H4 (cell line): ENCODE results near the genes SLC9A7, RBM10 and ZNF41.

DNA sequence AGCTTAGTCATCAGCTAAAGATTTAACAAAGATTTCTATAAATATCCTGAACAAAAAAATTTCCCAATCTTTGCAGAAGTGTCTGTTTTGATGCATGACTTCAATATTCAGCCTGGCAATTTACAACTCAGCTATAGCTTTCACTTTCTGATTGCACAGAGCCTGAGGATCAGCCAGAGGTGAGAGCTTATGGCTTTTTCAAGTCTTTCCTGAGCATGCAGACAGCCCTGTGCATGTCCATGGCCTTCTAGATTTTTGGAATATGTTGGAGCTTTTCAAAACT lies 322.0 kb upstream of the KRBOX4 start:
- RAMPAGE, long total RNA = no peak

DNA sequence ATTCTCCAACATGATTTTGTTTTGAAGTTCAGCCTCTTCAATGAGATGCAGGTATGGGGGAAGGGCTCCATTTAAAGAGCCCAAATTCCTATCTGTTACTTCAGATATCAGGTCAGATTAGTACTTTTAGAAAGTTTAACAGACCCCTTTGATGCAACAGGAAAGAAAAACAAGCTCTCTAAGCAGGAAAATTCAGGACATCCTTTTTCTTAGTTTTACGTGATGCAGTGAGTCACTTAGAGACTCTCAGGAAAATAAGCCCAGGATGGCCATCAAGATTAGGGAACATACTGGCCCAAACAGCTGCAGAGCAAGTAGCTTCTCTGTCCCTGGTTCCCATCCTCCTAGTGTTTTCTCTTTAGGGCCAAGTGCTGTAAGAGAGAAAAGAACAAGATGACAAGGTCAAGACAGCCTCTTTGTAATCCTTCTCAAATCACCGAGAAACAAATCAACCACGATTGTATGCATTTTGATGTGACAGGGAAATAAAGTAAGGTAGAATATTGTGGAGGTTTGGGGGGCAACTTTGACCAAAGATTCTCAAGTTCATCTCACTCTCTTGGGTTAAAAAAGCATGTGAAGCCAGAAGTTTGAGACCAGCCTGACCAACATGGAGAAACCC lies 120.9 kb upstream of the KRBOX4 start:
- RAMPAGE, long total RNA = no peak

- RAMPAGE, long total RNA = no peak
Measured at GRCh38 chrX:46326855-46327279, 120.2 kb upstream of the KRBOX4 start.

DNA sequence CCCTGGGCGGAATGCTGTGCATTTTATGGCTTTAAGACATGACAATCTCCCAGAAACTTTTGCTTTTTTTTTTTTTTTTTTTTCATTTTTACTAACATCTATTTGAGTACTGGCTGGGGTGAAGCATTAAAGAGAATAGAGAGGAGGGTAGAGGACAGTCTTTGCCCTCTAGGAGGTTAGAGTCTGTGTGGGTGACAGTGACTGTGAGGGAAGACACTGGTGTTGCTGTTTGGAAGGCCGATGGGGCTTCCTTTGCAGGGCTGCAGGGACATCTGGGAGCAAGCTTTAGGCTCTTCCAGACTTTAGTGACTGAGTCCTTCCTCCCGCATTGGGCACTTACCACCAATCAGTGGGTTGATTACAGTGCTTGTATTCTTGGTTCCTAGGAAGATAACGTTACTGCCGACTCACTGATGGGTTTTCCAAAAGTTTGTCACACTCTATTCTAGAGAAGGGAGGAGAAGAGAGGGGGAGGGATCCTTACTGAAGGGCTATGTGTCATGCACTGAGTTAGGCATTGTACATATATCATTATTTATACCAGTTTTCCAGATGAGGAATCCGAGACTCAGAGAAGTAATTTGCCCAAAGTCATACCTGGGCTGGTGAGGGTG lies 3.6 kb downstream of the CHST7 start:
- RAMPAGE, long total RNA = no peak

DNA sequence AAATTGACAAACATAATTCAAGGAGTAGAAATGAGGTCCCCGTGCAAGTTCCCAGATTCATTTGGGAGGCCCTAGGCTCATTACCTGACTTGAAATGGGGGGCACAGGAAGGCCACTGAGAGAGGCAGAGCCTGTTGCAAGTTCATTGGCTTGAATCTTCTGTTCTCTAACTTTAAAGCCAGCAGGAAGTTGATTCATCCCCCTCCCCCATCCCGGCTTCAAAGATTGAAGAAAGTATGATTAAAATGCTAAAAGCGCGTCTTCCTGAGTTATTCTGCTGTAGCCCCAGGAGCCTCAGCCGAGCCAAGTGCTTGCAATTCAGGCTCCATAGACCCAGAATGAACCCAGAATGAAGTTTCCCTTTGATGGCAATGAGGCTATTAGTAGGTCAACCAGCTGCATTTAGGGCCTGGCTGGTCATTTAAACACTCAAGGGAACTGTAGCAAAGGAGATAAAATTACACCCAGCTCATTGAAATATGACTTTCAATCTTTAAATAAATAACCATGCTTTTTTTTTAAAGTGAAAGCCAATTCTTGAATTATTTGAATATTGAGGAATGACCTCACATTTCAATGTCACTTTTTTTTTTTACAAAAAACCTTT lies 14.8 kb downstream of the CHST7 start:
- RAMPAGE, long total RNA = no peak

- RAMPAGE, long total RNA = no peak
Measured at GRCh38 chrX:46597658-46598187, 24.2 kb downstream of the CHST7 start.

- RAMPAGE, long total RNA = no peak
Measured at GRCh38 chrX:46600089-46600565, 26.6 kb downstream of the CHST7 start.

DNA sequence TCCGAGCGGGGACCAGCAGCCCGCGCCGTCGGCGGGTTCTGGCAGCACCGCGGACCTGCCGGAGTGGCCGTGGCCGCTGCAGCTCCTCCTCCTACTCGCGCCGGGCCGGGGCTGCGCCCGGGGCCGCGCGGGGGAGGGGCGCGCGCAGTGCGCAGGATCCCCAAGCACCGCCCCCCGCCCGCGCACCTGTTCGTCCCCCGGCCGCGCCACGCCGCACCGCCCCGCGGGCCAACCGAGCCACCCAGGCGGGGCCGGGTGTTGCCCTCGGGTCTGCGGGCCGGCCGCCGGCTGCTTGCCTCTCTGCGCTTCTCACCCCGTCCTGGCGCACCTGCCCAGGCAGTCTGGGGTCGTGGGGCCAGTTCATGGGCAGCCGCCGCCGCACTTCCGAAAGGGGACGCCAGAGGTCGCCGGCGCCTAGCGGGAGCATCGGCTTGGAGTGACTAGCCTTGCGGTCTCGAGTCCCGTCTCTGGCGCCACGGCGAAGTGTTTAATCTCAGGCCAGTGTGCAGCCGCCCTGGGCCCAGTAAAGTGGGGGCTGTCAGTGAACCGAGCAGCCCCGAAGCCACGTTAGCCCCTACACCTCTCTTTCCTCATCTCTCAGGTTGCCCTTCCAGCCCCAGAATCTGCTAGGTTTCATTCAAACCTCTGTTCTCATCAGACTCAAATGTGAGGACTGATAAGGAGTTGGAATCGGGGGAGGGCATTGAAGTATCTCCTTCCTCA lies at the start of gene SLC9A7:
Gene SLC9A7, minus strand, starts transcription at position 65 of the 723 bp plus-strand sequence.
- RAMPAGE, long total RNA = no peak

GRCh38 chrX:46918274-46918966 lies 6.2 kb downstream of the JADE3 start:
- RAMPAGE, long total RNA = no peak

DNA sequence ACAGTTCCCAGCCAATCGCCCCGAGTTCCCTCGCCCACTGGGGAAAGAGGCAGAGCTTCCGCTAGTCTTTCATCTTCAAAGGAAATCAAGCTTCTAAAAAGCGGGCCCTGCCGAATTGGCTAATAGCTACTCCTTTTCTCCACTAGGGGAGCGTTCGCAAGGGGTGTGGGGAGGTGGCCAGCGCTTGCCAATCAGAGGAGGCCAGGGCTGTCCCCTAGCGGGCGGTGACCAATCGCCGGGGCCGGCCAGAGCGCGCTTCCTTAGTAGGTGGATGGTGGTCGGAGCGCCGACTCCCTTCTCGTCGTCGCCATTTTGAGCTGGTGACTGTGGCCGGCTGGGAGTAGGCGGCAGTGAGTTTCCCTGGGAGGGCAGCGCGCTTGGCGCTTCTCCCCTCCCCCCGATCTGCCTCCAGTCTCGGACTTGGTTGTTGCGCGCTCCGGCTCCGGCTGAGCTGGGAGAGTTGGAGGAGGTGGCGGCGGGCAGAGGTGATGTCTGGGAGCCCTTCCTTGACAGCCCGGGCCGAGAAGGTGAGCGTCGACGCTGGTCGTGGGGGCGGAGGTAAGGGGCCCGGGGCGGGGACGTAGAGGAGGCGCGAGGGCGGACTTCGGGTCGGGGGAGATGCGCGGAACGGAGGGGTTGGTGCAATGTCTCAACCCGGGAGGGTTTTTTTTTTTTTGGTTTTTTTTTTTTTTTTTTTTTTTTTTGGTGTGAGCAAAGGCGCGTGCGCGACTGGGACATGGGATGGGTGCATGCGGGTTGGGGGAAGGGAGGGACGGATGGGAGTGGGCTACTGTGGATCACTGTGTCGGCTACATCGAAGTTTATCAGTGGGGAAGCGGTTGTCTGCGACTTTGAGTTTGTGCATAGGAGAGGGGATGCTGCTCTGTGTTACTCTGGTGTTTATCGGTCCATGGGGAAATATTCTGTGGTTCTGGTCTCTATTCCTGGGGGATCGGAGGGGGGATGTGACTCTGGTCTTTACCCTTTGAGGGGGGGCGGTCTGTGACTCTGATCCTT lies at the start of gene RBM10:
Gene RBM10, plus strand, starts transcription at position 263 of the 1,017 bp plus-strand sequence.
- RAMPAGE, long total RNA = no peak

DNA sequence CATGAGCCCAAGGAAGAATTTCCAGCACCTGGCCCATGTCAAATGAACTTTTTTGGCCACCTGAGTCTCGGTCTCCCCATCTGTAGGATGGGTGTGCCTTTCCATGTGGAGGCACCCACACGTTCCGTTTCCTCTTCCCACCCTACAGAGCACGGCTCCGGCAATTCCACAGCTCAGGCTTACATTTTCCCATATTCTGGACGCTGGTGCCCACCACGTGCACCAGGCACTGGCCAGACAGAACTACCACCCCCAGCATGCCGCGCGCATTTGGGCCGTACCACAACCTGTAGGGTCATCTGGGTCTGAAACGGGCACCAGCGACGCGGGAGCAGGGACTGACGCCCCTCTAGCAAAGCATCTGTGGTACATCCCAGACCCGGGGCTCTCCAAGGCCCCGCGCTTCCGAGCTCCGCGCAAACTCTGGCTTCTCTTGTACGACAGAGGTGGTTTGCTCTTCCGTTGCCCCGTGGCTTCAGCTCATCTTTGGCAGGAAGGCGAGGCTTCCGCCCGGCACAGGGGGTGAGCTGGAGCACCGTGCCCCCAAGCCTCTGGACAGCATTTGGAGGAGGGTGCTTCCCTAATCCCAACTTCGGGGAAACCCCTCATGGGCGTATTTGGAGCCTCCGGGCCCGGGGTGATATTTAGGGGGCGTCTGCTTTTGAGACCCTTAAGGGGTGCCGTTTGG lies 3.1 kb upstream of the UBA1 start:
- RAMPAGE, long total RNA = no peak

DNA sequence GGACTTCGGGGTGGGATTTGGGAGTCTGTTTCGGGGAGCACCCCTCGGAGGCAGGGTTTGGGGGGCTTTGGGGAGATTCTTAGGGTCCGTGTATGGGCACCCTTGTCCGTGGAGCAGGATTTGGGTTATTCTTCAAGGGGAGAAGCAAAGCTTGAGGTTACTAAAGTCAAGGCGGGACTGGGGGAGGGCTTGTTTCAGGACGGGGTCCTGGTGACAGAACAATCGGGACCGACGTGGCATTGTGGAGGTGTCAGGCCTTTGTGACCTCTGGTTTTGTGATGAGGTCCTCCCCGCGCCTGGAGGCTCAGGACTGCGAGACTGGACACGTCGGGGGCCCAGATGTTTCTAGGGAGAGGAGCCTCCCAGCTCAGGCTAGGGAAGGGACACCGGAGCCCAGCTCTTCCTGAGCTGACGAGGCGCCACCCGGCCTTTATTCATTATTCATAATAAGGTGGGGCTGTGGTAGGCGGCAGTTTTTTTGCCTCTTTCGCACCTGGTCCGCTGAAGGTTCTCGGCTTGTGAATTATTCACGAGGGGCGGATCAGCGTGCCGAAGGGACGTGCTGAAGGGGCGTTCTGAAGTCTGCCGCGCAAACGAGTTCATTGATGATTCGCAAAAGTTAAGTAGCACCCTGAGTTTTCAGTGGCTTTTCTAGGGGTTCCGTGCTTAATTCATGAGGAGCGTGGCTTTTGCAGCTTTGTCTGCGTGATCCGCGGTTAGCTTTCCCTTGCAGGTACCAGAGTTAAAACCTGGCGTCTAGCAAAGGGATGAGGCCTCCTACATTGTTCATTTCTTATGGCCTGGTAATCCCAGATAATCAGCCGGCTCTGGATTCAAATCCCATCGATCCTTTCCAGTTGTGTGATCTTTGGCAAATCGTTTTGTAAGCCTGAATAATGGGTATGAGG lies 2.3 kb upstream of the UBA1 start:
- RAMPAGE, long total RNA = no peak

GRCh38 chrX:47193199-47193411 lies 524 bp upstream of the UBA1 start:
- RAMPAGE, long total RNA = no peak

DNA sequence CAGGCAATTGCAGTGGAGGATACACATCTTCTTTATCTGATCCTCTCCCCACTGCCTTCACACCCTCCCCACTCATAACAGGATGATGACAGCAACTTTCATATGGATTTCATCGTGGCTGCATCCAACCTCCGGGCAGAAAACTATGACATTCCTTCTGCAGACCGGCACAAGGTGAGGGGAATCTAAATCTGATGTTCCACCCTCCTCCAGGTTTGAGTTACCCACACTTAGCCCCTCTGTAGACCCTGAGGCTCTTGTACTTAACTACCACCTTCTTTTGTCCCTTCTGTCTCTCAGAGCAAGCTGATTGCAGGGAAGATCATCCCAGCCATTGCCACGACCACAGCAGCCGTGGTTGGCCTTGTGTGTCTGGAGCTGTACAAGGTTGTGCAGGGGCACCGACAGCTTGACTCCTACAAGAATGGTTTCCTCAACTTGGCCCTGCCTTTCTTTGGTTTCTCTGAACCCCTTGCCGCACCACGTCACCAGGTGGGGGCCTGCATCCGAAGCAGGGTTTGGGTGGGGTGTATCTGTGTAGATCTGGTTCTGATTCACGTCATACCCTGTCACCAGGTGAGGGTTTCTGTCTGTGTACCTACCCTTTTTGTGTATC lies 5.7 kb upstream of the CDK16 start:
- RAMPAGE, long total RNA = no peak

- RAMPAGE, long total RNA = no peak
Measured at GRCh38 chrX:47235589-47235933, 2.8 kb downstream of the USP11 start.

- RAMPAGE, long total RNA = start-site peak on the minus strand at chrX:47482593-47482620, 8 reads; start-site peak on the minus strand at chrX:47483112-47483215, 22 reads
Measured at GRCh38 chrX:47482377-47483444, at the start of gene ZNF41. Gene ZNF41 (minus strand): TSS chrX:47483222.

- RAMPAGE, long total RNA = no peak
Measured at GRCh38 chrX:47571588-47572078, 10.6 kb upstream of the TIMP1 start.

GRCh38 chrX:47573308-47573651 lies 9.0 kb upstream of the TIMP1 start:
- RAMPAGE, long total RNA = no peak

DNA sequence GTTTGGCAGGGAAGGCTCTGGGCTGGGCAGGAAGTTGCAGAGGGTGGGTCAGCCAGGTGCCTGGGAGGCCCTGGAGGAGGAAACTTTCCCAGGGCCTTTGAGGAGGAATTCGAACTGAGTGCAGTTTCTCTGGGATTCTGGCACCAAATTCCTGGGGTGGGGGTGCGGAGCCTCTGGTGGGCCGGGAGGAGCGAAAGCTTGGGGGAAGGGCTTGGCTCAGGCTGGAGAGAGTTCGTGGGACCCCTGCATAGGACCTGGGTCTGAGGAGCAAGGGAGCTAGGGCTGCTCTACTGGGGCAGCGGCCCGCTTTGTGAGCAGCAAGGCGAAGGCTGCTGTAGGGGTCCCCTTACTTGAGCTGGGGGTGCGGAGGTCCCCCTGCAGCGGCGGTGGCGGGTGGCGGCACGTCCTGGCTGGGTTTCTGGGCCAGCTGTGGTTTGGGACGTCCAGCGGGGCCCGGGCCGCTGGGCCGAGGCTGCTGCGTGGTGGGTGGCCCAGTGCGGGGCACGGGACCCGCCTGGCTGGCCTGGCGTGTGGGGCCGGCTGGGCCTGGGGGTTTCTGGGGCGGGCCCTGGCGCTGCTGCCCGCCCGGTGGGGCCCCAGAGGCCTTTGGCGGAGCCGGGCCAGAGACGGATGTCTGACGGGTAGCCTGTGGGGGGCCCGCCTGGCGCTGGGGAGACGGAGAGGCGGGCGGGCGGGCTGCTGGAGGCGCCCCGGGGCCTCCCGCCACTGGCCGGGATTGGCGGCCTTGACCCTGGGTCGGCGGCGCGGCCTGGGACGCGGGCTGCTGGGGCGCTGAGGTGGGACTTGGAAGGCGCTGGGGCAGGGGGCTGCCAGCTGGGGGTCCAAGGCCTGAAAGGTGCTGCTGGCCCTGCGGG lies 8.3 kb upstream of the TIMP1 start:
- RAMPAGE, long total RNA = no peak

DNA sequence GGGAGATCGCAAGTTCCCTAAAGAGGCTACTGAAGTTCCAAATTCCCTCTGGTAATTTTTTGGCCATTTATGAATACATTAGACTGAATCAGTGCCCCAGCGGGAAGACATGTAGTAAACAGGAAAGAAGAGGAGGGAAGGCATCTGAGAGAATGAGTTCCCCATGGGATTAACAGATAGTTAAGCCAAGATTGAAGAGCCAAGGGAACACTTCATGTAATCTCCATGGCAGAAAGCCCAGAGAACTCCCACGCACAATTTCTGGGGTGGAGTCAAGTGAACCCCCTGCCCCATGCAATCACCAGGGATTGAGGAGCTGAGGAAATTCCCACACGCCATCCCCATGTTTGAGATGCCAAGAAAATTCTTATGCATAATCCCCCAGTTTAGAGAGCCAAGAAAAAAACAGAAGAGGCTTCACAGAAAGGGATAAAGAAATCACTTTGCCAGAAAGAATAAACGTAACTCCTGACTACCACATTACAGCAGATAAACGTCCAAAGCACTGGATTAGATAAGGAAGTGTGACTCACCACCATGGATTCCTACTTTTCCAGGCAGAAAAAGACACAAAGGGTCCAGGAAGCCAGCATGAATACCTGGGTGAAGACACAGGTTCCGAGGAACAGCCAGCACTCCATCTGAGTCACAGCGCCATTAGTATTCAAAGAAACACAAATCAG lies 25.6 kb downstream of the ZNF630 start:
- RAMPAGE, long total RNA = no peak